IMR-90 (cell line): ENCODE measurements around the gene TACC3.

DNA sequence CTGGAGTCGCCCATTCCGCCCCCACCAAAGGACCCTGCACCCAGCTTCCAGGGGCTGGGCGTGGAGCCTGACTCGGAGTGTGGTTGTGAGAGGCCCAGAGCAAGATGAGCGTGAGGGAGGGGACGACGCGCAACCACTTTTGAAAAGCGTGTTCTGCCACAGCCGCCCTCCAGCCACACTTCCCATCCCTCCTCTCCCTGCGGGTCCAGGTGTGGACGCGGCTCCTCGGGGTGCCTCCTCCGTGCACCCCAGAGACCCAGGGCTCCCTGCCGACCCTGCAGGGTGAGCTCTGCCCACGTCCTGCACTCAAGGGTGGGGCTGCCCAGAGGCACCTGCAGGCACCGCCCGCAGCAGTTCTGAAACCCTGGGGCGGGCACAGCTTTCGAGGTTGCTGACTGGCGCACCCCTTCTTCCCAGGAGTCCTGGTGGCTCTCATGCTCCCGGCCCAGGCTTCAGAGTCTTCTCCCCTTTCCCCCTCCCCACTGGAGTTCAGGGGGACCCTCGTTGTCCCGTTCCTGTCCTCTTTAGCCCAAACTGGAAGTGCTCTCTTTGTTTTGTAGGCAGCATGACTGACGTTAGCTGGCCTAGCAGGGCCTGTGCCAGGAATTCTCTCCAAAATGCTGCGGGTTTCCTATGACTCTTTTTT is 78.6 kb downstream of the FAM53A start:
- RRBS = no CpG with 5 or more reads among the region's 27 CpGs
CAGE:
- cytosol, long polyA plus RNA = no peak
- long polyA plus RNA = no peak
- nucleus, long polyA plus RNA = no peak

GRCh38 chr4:1721413-1721837 is at the start of gene TACC3:
Gene TACC3 (plus strand): TSS chr4:1721521.
- RRBS = 1% methylated on average over 38 of the region's 60 CpGs
CAGE:
- cytosol, long polyA plus RNA = start-site peak on the plus strand at chr4:1721518-1721530, 121 and 115 reads in 2 replicates
- long polyA plus RNA = start-site peak on the plus strand at chr4:1721489-1721530, 95 and 297 reads in 2 replicates
- nucleus, long polyA plus RNA = start-site peak on the plus strand at chr4:1721519-1721530, 117 and 65 reads in 2 replicates

- RRBS = no CpG with 5 or more reads among the region's 21 CpGs
CAGE:
- cytosol, long polyA plus RNA = no peak
- long polyA plus RNA = no peak
- nucleus, long polyA plus RNA = no peak
These were observed 6.9 kb downstream of the TACC3 start for GRCh38 chr4:1728095-1728714.

- RRBS = no CpG with 5 or more reads among the region's 17 CpGs
CAGE:
- cytosol, long polyA plus RNA = no peak
- long polyA plus RNA = no peak
- nucleus, long polyA plus RNA = no peak
These were observed 21.4 kb downstream of the LETM1 start for GRCh38 chr4:1834372-1835131.

GRCh38 chr4:1887395-1888027 is 16.3 kb downstream of the NSD2 start:
- RRBS = no CpG with 5 or more reads among the region's 5 CpGs
CAGE:
- cytosol, long polyA plus RNA = no peak
- long polyA plus RNA = no peak
- nucleus, long polyA plus RNA = start-site peak on the plus strand at chr4:1887570-1887893, 33 and 19 reads in 2 replicates

GRCh38 chr4:1955515-1956208 is 53.1 kb downstream of the NELFA start:
- RRBS = no CpG with 5 or more reads among the region's 21 CpGs
CAGE:
- cytosol, long polyA plus RNA = no peak
- long polyA plus RNA = no peak
- nucleus, long polyA plus RNA = no peak

DNA sequence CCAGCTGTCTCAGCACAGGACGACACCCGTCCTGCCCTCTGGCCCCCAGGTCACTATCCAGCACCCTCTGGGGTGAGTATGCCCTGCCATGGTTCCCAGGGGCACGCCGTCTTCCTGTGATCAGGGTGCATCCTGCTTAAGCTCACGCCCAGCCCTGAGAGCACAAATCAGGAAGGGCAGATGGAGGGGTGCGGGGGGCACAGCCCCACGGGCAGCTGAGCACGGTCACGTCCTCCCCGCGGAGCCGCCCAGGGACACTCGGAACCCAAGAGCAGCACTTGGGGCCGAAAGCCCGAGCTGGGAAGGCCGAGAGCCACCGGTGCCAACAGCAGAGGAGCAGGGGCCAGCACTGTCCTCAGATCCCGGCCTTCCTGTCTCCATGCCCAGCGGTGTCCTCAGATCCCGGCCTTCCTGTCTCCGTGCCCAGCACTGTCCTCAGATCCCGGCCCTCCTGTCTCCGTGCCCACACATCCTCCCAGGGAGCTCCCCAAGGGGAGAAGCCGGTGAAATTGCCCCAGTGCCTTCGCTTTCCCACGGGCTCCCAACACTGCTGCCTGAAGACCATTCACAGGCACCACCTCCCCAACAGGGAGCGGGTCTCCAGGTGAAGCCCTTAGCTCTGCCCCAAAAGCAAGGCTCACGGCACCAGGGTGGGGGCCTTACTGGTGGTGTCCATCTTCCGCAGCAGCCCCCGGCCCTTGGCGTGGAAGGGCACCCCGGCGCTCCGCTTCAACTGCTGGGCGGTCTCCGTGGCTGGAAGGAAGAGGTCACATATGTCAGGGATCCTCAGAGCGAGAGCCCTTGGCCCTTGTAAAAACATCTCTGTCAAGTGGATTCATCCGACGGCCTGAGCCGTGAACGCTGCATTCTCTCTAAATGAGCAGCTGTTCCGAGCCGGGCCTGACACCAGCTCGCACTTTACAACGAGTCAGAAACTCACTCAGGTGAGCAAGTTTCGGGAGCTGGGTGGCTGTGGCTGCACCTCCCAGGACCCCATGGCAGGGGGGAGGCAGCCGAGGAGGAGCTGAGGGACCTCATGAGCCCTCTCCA is 21.2 kb downstream of the NELFA start:
- RRBS = 91% methylated on average over 8 of the region's 47 CpGs
CAGE:
- cytosol, long polyA plus RNA = no peak
- long polyA plus RNA = no peak
- nucleus, long polyA plus RNA = no peak

DNA sequence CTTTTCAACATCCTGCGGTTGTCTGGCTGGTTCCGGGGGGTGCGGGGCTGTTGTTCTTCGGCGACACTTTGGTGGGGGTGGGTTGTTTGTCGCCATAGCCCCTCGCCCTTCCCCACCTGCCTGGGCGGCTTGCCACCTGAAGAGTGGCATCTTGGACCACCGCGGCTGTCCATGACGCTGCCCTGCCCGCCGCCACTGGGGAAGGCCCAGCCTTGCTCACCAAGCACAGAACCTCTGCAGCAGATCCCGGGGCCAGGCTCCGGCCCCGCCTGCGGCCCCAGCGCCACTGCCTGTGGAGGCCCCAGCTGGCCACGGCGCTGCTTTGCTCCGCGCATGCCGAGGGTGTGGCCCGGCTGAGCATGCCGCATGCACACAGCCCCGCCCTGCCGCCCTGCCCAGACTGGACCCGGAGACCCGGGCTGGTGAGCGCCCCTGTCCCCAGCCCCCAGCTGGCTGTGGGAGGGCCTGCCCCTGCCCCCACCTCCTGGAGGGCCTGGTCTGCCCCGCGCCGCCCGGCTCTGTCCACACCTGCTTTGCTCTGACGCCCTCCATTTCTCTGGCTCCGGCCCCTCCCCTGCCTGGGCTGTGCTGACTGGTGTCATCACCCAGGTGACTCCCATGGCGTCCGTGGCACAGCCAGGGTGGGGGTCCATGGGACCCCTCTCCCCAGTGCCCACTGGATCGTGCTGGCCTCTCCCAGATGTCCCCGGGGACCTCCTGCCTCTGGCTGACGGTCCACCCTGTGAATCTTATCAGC is 5.3 kb downstream of the NAT8L start:
- RRBS = 78% methylated on average over 22 of the region's 41 CpGs
CAGE:
- cytosol, long polyA plus RNA = no peak
- long polyA plus RNA = no peak
- nucleus, long polyA plus RNA = no peak

- RRBS = no CpG with 5 or more reads among the region's 1 CpG
CAGE:
- cytosol, long polyA plus RNA = no peak
- long polyA plus RNA = no peak
- nucleus, long polyA plus RNA = no peak
These were observed 5.8 kb downstream of the HAUS3 start for GRCh38 chr4:2236198-2236497.

DNA sequence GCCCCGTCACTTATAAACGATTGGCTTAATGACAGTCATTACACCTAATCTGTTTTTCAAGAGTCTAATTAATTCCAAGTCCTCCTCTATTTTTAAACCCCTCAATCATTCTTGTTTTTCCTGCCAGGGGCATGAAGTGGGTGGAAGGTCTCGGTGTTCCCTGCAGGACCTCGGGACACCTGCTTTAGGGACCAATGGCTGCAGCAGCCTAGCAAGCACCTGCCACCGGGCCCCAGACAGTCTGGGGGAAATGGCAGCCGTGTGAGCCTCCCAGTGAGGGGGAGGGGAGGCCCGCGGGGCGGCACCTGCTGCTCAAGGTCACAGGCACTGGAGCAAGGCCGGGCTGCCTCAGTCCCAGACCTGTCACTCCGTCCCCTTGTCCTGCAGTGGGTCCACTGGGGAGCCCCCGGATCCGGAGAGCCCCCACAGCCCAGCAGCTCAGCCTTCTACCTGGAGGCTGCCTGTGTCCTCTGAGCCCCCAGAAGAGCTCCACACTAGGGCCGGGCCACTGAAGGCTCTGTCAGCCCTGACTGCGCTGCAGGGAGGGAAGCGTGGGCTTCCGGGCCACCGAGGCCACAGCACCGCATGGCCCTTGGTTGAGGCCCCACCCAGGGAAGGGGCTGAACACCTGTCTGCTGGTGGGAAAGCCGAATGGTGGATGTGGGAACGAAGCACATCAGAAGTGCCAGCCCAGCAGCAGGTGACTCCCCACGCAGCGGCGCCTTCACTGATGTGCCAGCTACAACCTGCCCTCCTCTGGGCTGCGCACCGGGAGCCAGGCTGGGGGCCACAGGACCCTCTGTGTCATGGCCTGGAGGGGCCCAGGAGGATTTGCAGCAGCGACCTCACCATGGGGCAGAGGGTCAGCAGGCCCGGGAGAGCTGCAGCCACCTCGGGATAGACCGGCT is 34.8 kb upstream of the MXD4 start:
- RRBS = 71% methylated on average over 11 of the region's 30 CpGs
CAGE:
- cytosol, long polyA plus RNA = no peak
- long polyA plus RNA = no peak
- nucleus, long polyA plus RNA = no peak

DNA sequence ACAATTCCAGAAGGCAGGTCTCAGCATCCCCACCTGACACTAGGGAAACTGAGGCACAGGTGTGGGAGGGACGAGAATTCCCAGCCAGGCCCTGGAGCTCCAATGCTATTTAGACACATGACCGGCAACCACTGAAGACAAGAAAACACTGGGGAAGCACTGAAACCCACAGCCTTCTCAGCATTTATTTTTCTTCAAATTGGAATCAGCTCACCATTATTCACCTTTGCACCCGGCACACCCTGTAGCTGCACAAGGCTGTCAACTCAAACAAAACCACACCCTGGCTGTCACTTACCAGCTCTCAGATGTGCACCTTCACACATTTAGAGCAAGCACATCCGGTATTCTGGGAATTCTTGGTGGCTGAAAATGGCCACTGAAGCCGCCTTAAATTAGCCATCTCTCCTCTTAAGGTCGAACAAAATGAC is 6.0 kb downstream of the ZFYVE28 start:
- RRBS = 46% methylated on average over 2 of the region's 6 CpGs
CAGE:
- cytosol, long polyA plus RNA = no peak
- long polyA plus RNA = no peak
- nucleus, long polyA plus RNA = no peak

DNA sequence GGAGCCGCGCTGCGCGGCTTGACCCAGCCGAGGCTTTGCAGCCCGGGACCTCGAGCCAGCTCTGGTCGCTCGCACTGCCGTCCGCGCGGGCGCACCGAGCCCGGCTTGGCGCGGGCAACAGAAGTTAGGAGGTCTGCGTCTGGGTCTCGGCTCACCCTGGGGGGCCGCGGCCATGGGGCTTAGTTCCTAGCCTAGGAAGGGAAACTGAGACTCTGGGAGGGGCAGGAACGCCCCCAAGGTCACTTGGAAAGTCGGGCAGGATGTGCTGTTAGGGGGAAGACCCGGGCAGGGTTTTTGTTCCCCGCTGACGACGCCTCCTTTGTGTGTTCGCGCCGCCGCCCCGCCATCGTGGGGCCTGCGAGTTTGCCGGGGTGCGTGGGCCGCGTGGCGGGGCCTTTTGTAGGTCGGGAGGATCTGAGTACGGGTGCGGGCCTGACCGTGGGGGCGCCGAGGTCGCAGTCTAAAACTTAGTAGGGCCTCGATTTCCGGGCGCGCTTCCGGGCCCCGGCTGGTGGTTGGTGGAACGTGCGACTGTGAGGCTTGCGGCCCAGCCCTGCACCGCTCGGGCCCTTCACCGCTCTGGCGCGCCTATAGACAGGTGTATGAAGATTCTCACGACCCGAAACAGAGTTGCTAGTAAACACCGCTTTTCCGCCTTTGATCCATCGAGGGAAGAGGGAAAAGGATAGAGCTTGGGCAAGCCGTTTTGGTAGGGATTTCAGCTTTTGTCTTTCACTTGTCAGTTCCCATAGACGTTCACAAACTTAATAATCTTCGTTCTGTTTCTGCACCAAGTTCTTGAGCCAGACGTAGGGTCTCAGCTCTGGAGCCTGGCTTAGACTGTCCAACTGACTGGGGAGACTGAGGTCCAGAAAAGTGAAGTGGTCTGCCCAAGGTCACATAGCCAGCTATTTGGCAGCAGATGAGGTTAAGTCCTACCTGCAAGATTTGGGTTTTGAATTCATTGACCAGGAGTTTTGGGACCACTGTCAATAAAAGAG is 728 bp downstream of the RNF4 start:
- RRBS = 1% methylated on average over 21 of the region's 70 CpGs
CAGE:
- cytosol, long polyA plus RNA = no peak
- long polyA plus RNA = no peak
- nucleus, long polyA plus RNA = no peak

- RRBS = no CpG with 5 or more reads among the region's 11 CpGs
CAGE:
- cytosol, long polyA plus RNA = no peak
- long polyA plus RNA = no peak
- nucleus, long polyA plus RNA = no peak
These were observed 21.2 kb downstream of the RNF4 start for GRCh38 chr4:2489790-2490827.

DNA sequence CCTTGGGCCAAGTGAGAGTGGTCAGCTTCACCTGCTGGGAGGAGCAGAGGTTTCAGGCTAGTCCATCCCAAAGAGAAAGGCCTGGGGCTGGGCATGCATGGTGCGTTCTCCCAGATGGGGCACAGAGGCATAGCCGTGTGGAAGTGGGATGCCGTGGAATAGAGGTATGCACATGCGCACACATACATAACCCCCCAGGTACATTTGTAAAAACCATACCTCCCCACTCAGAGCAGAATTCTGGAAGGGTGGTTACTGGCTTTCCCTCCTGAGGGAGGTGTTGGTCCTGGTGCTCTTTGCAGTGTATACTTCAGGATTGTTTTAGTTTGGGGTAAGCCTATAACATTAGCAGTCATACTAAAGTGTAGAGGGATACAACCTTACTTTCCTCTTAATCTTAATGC is 31.3 kb downstream of the RNF4 start:
- RRBS = no CpG with 5 or more reads among the region's 4 CpGs
CAGE:
- cytosol, long polyA plus RNA = no peak
- long polyA plus RNA = no peak
- nucleus, long polyA plus RNA = no peak

DNA sequence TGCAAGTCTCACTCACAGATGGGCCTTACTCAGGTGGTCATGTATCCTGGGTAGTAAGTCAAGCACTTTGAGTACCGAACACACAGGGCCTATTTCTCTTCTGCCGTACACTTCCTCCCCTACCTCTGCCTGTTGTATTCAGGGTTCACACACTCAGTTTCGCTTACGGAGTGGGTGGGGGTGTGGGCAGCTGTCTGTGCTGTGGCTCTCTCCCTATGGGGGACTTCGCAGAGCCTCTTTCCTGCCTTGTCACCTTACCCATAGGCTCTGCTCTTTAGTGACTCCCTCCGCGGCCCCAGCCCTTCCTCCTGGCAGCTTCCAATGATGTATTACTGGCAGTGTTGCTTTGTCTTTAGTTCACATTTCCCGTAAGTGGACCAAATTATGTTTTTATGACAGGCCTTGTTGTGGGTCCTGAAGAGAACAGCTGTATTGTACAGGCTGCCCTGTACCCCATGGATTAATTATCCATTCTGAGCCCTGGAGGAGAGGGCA is 34.4 kb downstream of the FAM193A start:
- RRBS = no CpG with 5 or more reads among the region's 8 CpGs
CAGE:
- cytosol, long polyA plus RNA = no peak
- long polyA plus RNA = no peak
- nucleus, long polyA plus RNA = no peak

GRCh38 chr4:2696195-2696888 is 59.8 kb downstream of the TNIP2 start:
- RRBS = no CpG with 5 or more reads among the region's 16 CpGs
CAGE:
- cytosol, long polyA plus RNA = no peak
- long polyA plus RNA = no peak
- nucleus, long polyA plus RNA = no peak

DNA sequence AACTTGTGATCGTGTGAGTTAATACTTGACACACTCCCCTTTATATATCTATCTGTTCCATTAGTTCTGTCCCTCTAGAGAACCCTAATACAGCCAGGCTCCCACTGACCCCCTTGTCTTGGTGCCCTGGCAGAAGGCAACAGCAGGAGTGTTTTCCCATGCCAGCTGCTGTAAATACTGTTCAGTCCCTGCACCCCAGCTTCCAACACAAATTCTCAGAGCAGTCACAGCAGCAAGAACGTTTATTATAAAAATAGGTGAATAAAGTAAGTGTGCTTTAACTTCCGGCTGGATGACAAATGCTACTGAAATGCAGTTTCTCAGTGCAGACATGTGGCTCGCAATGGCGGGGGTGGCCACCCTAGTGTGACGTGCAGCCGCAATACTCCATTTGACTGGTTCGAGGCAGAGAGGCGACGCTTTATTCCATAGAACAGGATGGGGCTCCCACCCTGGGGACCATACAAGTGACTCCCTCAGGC is 14.7 kb downstream of the TNIP2 start:
- RRBS = no CpG with 5 or more reads among the region's 10 CpGs
CAGE:
- cytosol, long polyA plus RNA = no peak
- long polyA plus RNA = no peak
- nucleus, long polyA plus RNA = no peak

DNA sequence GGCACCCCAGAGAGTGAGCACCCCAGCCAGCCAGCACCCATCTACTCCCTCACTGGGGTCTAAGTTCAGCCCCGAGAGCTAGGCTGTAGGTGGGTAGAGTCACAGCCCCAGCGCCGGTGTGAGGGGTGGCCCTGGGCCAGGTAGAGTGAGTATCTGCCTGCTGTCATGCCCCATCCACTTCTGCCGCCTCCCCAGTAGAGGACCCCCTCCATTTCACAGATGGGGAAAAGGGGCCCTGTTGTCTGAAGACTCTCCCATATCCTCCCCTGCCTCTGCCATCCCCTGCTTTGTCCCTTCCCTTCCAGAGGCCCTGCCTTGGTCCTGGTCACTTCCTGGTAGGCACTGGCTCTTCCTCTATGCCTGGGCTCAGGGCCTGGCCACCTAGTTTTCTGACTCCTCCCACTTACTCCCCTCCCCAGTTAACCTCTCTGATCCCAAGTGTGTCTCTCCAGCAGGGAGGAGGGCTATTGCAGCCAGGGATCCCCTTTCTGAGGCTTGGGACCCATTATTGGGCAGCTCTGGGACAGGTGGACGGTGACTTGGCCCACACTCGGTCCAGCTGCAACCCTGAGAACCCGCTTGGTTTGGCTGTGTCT is 1.5 kb upstream of the SH3BP2 start:
- RRBS = no CpG with 5 or more reads among the region's 7 CpGs
CAGE:
- cytosol, long polyA plus RNA = no peak
- long polyA plus RNA = no peak
- nucleus, long polyA plus RNA = no peak

DNA sequence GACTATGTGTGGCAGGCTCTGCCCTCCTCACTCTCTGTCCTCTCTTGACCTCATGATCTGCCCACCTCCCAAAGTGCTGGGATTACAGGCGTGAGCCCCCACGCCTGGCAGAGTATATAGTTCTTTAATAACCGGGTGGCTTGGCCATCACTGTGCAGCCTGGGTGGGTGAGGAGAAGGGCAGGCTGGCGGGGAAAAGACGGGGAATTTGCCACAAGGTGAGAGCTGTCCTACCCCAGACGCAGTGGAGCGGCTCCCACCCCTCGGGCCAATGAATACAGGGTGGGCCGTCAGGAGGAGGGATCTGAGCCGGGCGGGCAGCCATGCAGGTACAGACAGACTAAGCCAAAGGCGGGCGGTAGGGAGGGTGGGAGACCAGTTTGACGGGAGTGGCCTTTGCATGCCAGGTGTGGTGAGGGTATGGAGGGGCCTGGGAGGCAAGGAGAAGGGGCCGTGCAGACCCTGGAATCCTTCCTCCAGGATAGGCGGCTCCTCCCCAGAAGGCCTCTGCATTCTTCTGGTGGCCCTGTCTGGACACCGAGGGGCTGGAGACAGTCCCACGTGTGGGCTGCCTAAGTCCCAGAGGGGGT is 2.6 kb downstream of the SH3BP2 start:
- RRBS = no CpG with 5 or more reads among the region's 18 CpGs
CAGE:
- cytosol, long polyA plus RNA = no peak
- long polyA plus RNA = no peak
- nucleus, long polyA plus RNA = no peak

- RRBS = 73% methylated on average over 2 of the region's 6 CpGs
CAGE:
- cytosol, long polyA plus RNA = no peak
- long polyA plus RNA = no peak
- nucleus, long polyA plus RNA = no peak
These were observed 16.7 kb downstream of the SH3BP2 start for GRCh38 chr4:2809535-2809982.